Foreskin keratinocyte (primary cell): Measurements from ENCODE around the gene GID4.

DNA sequence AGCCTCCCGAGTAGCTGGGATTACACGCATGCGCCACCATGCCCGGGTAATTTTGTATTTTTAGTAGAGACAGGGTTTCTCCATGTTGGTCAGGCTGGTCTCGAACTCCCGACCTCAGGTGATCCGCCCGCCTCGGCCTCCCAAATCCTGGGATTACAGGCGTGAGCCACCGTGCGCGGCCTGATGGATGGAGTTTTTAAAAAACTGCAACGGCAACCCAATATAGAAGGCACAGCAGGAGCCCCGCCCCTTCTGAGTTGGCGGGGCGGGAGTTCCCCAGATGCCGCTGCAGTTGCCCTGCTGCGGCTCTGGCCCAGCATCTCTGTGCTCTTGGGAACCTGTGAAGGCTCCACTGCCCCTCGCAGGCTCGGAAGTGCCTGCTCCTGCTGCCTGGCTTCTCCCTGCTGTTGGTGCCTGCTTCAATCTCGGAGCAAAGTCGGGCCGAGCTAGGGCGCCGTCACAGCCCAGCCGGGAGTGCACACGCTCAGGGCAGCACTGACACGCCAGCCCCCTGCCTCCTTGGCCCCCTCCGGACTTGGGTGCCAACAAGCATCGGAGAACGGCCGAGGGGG, 2.5 kb upstream of the NT5M start:
- RAMPAGE, total RNA = no peak

- RAMPAGE, total RNA = no peak
Measured at GRCh38 chr17:17506789-17507558, 10.8 kb upstream of the RASD1 start.

GRCh38 chr17:17549647-17550525, 41.6 kb downstream of the PEMT start:
- RAMPAGE, total RNA = no peak

- RAMPAGE, total RNA = no peak
Measured at GRCh38 chr17:17581454-17582179, 9.9 kb downstream of the PEMT start.

- RAMPAGE, total RNA = no peak
Measured at GRCh38 chr17:17663130-17664166, 17.8 kb upstream of the RAI1 start.

GRCh38 chr17:17675810-17676733, 5.2 kb upstream of the RAI1 start:
- RAMPAGE, total RNA = no peak

- RAMPAGE, total RNA = no peak
Measured at GRCh38 chr17:17692818-17693036, 11.5 kb downstream of the RAI1 start.

GRCh38 chr17:17728706-17729399, 47.6 kb downstream of the RAI1 start:
- RAMPAGE, total RNA = no peak

DNA sequence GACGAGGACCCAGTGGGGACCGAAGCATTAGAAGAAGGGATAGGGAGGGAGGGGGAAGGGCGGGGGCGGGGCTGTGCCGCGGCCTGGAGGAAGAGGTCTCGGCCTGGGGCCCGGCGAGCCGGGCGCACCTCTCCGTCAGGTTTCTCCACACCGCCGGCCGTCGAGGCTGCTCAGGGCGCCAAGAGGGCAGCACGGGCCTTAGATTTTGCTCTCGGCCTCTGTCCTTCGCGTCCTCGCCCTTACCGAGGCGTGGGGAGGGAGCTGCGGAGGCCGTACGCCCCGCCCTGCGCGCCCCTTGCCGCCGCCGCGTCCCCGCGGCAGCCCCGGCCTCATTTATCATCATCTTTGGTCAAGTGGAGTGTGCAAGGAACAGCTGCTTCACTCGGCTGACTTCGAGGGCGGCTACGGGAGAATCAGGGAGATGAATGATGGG, 54.1 kb downstream of the SREBF1 start:
- RAMPAGE, total RNA = no peak

DNA sequence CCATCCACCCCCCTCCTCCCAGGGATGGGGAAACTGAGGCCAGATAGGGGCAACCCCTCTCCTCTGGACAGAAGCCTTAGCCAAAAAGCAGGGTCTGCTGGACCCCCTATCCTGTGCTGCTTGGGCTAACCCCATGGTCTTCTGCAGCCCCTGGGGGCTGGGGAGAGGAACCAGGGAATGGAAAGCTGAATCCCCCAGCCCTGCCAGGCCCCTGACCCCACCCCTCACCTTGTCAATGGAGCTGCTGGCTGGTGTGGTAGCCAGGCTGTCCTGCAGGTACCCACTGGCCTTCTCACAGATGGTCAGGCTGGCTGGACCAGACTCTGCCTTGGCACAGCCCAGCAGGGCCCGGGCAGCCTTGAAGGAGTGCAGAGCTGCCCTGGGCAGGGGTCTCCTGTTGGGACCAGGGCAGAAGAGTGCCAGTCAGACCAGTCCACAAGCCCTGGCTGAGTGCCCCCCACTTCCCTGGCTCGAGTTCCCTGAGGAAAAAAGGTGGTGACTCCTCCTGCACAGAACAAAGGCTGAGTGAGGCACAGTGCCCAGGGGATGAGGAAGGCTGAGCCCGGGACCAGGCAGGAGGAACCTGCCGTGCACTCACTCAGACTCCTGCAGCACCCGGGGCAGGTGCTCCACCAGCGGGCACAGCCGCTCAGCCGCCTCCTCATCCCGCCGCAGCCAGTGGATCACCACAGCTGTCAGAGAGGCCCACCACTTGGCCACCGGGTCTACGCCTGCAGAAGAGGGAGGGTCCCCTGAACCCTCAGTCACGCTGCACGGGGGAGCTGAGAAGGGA, 22.6 kb downstream of the SREBF1 start:
- RAMPAGE, total RNA = no peak

- RAMPAGE, total RNA = no peak
Measured at GRCh38 chr17:17876879-17877477, 40.2 kb upstream of the SREBF1 start.

- RAMPAGE, total RNA = no peak
Measured at GRCh38 chr17:18039258-18040323, at the start of gene GID4. Gene GID4 (plus strand): TSS chr17:18039408.

DNA sequence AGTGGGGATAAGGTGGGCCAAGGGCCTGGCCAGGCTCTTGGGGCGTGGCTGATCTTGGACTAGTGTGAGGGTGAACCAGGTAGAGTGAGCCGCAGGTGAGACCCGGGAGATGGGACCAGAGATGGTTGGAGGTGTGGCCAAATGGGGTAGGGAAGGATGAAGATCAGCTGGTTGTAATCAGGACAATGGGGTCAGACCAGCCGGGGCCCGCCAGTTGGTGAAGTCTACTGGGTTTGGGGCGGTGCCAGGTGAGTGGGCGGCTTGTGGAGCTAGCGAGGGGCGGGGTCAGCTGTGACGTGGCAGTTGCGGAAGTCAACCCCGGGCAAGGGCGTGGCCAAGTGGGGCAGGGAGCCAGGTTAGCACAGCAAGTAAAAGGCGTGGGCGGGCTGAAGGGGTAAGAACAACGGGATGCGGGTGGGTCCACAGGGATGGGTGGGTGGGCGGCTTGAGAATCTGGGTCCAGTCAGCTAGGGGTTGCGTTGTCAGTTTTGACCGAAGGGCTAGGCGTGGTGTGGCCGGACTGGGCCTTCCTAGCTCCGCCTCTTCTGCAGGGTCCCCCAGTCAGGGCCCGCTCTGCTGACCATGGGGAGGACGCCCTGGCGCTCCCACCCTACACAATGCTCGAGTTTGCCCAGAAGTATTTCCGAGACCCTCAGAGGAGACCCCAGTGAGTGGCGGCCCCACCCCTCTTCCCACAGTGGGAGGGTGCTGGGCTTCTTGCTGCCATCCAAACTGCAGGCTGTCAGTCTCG, 25.5 kb upstream of the ALKBH5 start:
- RAMPAGE, total RNA = no peak

DNA sequence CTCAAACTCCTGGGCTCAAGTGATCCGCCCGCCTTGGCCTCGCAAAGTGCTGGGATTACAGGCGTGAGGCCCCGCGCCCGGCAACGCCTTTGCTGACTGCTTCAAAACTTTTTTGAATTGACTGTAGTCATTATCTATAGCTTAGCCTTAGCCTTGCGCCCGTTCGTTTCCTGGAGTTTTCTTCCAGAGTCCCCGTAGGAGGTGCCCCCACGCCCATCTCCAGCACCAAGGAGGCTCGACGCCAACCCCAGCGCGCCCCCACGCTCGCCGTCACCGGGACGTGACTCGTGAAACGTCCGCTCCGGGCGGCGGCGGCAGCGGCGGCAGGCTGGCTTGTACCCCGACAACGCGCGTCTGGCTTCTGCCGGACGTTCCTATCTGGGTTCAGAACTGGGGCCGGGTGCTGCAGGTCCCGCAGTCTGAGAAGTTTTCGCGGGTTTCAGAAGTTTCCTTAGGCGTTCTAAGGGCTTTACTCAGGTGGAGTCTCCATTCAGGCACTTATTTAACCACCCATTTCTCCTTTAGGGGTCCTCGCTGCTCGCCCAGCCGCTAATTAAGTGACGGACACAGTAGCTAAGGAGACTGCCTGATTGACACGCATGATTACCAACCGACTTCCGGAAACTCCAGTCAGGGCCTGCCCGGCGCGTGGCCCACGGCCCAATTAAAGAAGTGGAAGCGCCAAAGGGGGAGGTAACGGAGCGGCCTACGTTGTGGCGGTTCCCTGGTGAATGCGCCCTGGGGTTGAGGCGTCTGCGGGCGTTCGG, 656 bp upstream of the ALKBH5 start:
- RAMPAGE, total RNA = no peak

GRCh38 chr17:18188116-18188892, 4.7 kb downstream of the ALKBH5 start:
- RAMPAGE, total RNA = no peak

DNA sequence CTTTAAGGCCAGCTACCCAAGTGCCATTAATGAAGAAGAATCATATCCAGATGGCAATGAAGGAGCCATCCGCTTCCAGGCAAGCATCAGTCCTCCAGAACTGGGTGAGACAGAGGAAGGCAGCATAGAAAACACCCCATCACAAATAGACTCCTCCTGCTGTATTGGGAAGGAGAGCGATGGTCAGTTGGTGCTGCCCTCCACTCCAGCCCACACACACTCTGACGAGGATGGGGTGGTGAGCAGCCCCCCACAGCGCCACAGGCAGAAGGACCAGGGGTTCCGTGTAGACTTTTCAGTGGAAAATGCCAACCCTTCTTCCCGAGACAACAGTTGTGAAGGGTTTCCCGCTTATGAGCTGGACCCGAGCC, 2.3 kb downstream of the SMCR8 start:
- RAMPAGE, total RNA = no peak

DNA sequence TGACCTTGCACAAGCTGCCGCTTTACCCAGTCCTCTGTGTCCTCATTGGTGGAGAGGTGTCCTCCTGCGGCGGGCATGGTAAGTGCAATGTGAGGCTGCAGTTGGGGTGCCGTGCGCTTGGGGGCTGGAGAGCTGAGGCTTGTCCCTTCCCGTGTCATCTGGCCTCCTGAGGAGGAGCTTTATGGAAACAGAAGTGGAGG, 5.0 kb downstream of the SMCR8 start:
- RAMPAGE, total RNA = no peak

DNA sequence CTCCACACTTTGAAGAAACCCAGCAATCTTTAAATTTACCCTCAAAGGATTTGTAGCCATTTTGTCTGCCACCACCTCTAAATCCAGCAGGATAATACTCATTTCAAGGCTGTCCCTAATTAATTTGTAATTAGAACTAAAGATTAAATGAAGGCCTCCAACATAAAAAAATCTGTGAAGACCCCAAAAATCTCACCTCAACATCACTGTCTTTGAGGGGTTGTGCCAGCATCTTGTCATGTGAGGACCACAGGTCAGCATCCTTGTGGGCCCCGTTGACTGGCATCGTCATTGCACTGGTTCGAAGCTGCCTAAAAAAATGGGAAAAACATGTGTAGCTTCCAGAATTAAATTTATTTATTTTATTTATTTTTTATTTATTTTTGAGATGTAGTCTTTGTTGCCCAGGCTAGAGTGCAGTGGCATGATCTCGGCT, 7.6 kb downstream of the SHMT1 start:
- RAMPAGE, total RNA = no peak

DNA sequence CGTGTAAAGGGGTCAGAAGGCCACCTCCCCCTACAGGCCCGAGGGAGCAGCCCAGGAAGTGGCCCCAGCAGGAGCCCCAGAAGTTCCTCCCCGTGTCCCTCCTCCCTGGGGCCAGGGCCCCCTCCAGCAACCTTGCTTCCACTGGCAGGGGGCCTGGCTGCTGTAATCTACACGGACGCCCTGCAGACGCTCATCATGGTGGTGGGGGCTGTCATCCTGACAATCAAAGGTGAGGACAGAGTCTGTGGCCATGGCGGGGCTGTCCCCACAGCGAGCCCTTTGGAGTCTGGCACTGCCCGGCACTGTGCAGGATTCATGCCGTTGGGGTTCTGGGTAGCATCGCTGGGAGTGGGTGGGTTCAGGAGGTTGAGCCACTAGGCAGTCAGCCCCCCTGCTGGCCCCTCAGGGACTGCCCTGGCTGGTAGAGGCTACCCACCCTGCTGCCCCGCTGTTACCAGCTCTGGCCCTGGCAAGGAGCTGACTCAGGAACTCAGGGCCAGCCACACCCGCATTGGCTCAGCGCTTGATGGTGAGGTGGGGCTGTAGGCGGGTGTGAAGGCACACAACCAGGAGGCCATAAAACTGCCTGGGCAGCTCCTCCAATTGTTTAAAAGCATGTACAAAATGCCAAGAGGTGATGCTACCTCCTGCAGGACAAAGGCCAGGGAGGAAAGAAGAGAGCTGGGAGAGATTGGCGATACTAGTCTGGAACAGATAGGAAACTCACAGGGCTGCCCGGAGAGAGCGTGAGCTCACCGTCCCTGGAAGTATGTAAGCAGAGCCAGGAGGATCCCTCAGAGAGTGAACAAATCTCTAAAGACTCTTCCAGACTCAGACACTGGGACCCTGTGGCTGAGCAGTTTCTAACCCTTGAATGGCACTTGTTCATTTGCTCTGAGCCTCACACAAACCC, 17.5 kb downstream of the SLC5A10 start:
- RAMPAGE, total RNA = no peak

DNA sequence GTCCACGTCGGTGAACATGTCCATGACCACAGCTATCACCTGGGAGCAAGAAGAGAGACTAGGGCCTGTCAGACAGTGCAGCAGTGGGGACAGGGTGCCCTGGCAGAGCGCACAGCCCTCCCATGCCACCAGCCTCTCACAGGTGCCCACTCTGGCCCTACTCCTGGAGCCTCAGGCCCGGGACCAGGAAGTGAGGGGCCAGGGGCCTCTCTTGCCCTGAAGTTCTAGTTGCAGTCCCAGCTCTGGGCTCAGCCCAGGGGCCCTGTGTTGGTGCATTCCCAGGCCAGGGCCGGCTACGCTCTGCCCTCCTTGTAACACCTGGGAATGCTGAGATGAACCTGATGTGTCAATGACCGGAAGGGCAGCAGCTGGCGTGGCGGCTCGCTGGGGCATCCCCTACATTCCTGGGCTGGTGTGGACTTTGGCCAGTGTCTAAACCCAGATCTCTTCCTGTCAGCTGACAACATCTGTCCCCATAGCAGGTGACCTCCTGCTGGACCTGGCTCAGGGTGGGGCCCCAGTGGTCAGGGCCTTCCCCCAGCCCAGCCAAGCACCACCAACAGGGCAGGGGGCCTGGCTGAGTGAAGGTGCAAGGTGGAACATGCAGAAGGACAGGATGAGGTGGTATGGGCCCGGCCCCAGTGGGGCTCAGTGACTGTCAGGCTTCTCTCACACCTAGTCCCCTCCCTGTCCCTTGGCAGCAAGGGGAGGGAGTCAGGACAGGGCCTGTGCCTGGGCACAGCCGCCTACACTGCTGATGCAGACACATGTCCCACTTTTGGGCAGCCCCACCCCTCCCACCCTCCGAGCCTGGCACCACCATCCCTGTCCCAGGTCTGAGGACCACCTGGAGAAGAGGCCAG, 16.0 kb downstream of the FAM83G start:
- RAMPAGE, total RNA = no peak